Measurements from ENCODE around the genes FAM89A and GNPAT.

DNA sequence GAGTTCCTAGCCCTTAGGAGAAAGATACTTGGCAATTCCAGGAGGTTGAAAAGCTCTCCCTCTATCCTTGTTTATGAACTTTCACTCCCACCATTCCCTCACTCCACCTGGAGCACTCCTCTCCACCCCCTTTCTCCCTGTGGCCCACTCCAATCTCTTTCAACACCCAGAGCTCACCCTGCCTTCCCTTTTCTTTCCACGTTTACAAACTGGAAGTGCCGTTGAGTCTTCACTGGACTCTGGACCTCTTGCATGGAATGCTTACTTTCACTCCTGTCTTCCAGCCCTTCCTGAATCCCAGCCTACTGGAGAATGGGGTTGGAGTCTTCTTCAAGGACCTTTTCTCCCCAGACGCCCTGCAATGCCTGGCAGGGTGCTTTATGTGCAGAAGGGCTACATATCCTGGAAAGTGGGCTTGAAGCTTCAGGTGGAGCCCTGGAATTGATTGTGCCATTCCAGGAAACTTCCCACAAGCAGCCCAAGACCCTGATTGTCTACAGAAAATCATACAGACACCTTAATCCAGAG, 198.5 kb downstream of the RHOU start:
- RRBS: no CpG with 5 or more reads among the region's 3 CpGs

- RRBS: no CpG with 5 or more reads among the region's 23 CpGs
Observed at GRCh38 chr1:228937985-228939116, 203.1 kb downstream of the RHOU start.

- RRBS: no CpG with 5 or more reads among the region's 10 CpGs
Observed at GRCh38 chr1:228949601-228950101, 214.4 kb downstream of the RHOU start.

- RRBS: no CpG with 5 or more reads among the region's 11 CpGs
Observed at GRCh38 chr1:228964044-228965061, 229.1 kb downstream of the RHOU start.

- RRBS: no CpG with 5 or more reads among the region's 1 CpG
Observed at GRCh38 chr1:229131386-229132062, 139.4 kb upstream of the RAB4A start.

DNA sequence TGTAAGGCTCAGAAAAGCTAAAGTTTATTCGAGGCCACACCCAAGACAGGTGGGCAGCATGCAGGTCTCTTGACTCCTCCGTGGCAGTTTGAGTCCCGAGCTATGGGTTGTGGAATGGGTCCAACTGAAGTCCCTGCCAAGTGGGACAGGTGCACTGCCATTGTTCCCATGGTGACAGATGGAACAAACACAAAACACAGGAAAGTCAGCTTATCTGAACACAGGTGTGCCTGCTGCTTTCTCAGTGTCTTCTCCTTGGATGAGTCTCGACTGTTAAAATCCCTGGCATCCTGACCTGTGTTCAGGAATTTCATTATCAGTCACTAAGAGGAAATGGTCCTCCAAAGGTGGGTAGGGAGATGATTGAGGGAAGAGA, 99.0 kb upstream of the RAB4A start:
- RRBS: no CpG with 5 or more reads among the region's 4 CpGs

DNA sequence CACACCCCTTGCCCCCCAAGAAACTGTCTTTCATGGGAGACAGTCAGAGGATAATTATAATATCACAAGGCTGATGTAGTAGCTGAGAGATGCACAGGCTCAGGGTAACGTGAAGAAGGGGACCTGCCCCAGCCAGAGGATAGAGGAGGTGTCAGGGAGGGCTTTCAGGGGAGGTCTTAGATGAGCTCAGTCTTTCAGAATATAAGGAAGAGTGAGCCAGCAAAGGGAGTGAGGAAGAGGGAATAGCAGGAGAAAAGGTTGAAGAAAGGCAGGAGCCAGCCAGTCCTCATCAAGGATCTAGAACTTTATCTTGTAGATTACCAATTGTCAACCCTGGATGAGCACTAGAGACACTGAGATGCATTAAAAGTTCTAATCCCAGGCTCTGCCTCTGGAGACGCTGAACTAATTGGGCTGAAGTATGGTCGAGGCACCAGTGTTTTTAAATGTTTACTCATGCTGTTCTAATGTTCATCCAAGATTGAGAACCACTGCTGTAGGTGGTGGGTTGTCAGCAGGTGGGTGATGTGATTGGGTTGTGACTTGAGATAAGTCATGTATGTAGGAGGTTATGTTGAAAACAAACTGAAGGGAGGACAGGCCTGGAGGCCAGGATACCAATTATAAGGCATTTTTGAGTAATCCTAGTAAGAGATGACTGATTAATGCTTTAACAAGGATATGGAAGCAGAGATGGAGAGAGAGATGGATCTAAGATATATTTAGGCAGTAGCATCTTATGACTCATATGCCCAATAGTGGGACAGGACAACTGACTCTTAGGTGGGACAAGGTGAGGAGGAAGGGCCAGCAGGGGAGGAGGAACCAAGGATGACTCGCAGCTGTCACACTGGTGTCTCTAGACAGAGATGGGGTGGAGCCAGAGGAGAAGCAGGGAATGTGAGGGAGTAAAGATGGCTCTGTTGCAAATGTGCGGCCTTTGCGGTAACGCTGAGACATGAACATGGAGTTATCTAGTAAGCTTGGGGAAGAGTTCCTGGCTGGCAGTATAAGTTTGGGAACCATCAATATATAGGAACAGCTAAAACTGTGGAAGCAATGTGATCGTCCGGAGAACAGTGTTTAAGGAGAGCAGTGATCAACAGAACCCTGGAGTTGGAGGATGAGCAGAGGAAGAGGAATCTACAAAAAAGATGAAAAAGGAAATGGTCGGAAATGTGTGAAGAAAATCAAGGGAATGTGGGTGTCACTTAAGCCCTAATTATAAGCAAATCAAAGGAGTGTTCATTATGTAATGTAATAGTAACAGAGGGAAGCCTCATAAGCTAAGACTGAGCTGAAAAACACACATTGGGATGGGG, 29.3 kb downstream of the RAB4A start:
- RRBS: no CpG with 5 or more reads among the region's 10 CpGs

- RRBS: no CpG with 5 or more reads among the region's 8 CpGs
Observed at GRCh38 chr1:229325669-229326267, 17.1 kb downstream of the CCSAP start.

GRCh38 chr1:229406617-229407177, 27.2 kb downstream of the ACTA1 start:
- RRBS: no CpG with 5 or more reads among the region's 11 CpGs

DNA sequence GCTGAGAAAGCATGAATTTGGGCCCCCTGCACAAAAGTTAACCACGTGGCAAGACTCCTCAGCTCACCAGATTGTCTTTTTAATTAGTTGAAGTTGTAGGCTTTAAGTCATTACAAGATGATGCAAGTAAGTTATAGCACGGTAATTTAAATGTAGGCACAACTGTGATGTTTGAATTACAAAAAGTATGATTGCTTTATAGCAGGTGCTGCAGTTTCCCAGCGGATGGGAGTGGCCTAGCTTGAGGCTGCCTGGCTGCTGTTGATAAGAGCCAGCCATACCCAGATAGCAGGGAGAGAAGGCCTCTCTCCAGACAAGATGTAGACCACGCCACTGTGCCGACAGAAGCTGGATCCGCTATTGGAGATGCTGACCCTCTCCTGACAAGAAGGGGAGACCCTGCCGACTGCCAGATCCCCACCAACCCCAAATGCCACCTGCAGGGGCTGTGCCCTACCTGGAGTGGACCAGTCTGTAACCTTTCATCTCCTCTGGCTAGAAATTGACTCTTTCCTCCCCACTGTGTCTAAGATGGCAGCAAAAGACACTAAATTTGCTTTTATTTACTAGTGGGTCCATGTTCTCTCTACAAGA, 127.7 kb downstream of the URB2 start:
- RRBS: no CpG with 5 or more reads among the region's 7 CpGs

DNA sequence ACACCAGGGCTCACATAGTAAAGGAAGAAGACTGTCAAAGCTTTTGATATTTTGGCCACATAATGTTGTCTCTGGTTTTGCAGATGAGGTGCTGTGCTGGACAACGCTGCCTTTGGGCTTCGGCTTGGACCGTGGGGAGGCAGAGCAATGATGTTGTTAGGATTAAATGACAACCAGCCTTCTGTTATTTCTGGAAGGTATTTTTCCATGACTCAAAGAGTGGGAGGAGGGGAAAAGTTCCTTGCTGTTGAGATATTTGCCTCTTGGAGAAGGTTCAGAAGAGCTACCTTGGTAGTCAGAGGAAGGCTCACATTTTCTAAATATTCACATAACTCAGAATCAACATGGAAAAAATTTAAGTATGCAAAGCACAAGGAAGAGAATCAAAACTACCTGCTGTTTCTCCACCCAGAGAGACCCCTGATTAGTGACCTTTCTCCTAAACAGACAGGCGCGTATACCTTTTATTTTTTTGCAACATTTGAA, 187.2 kb upstream of the GALNT2 start:
- RRBS: no CpG with 5 or more reads among the region's 5 CpGs

DNA sequence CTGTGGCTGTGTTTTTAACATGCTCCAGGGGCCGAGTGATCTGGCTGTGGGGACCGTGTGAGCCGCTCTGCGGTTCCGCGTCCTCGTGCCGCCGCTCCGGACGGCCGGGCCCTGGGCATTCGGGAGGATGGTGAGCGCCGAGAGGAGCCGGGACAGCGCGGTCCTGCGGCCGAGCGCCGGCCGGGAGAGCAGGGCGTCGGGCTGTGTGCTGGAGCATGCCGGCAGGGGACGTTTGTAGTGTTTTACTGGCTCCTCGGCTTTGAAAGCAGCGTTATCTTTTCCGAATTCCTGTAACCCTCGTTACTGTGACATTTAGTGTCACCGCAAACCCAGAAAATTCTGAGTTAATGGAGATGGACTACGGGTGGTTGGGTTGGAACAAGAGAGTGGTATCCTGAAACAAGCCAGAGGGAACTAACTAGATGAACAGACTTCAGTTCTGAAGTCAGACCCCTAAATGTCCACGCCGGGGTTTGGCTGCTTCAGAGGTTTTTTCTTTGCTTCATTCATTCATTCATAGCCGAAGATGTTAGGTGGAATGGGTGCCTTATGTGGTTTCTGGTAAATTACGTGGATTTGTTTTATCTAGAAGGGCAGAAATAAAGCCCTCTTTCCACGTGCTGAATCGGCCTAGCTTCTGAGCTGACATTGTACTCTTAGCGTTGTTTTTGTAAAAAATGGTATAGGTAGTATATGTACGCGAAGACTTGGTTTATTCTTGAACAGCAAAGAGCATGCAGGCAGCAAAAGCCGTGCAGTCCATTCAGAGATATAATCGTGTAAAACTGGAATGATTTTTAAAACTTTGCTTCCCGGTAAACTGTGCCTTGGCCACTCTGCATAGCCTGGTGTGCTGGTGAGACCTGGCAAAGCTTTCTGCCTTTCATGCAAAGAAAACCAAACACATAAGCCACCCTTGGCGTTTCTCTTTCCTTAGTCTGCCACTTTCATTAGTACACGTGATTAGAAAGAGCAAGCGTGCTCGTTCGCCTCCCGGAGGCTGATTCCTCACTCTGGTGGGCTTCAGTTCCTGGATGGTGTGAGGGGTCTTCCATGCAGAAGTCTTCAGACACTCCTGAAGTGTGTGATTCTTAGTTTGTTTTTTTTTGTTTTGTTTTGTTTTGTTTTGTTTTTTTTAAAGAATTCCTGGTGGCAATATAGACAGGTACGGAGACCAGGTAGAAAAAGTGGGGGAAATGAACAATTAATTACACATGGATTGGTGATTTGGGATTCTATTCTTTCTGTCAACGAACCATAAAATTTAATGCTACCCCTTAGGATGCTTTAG, 1.6 kb downstream of the GALNT2 start:
- RRBS: 2% methylated on average over 17 of the region's 53 CpGs

- RRBS: no CpG with 5 or more reads among the region's 9 CpGs
Observed at GRCh38 chr1:230381999-230382755, 44.0 kb downstream of the PGBD5 start.

DNA sequence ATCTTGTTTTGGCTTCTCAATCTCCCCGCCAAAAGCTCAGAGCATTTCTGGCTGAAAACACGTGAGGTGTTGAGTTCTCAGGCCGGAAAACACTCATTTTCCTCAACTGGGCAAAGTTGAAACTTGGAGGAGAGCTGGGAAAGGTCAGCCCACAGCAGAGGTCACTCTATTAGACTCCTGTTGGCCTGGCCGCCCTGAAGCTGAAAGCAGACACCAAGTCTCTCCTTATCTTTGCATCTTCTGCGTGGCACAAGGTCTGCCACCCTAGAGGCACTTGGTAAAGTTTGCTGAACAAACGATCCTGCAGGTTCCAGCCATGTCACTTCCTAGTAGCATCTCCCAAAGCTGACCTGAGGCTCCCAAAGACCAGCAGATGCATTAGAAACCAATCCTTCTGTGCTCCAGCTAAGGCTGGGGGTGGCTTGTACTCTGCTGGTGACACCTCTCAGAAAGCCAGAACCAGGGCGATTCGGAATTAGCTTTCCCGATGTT, 10.9 kb downstream of the CAPN9 start:
- RRBS: no CpG with 5 or more reads among the region's 9 CpGs

- RRBS: no CpG with 5 or more reads among the region's 6 CpGs
Observed at GRCh38 chr1:230806828-230807511, 59.8 kb downstream of the CAPN9 start.

DNA sequence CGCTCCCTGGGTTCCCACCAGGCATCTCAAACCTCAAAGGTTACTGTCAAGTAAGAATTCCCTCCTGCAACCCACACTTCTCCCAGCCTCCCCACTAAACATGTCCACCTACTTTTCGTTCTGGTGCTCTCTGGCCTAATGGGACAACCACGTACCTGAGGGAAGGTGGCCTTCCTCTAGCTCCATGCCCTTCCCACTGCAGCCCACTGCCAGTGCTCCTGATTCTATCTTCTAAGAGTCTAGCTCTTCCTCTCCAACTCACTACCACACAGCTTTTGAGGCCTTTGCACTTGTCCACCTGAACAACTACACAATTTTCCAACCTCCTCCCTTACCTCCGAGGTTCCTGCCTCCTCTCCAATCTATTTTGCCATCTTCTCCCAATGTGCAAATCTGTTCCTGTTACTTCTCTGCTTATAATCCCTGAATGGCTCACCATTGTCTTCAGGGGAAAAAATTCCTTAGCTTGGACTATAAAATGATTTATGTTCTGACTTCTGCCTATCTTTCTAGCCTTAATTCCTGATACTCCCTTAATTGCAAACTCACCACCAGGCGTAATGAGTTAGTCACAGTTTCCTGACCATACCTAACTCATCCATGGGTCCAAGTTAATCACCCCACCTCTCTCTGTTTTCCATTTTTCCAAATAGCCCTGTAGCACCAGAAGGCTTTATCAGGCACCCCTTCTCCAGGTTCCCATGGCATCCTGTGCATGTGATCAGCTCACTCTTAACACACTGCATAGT, 53.9 kb upstream of the C1orf198 start:
- RRBS: no CpG with 5 or more reads among the region's 5 CpGs

DNA sequence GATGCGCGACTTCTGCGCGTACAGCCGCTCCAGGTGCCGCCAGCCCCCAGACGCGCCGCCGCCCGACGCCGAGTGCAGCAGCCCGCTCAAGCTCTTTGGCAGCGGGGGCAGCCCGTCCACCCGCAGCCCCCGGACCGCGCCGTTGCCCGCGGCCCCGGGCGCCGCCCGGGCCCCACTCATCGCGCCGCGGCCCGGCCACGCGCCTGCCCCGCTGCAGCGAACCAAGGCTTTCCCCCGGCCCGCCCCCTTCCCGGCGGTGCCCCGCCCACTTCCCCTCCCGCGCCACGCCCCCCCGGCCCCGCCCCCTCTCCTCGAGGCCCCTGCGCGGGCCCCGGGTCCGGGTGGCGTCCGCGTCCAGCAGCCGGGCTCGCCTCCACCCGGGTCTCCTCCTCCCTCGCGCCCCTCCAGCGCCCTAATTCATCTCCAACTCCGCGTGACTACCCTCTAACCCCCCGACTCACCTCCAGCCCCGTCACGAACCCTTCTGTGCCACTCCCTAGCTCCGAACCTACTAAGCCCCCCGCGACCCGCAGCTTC, at the start of gene FAM89A:
Gene FAM89A, minus strand, starts transcription at position 223 of the 537 bp plus-strand sequence.
- RRBS: 3% methylated on average over 18 of the region's 69 CpGs

DNA sequence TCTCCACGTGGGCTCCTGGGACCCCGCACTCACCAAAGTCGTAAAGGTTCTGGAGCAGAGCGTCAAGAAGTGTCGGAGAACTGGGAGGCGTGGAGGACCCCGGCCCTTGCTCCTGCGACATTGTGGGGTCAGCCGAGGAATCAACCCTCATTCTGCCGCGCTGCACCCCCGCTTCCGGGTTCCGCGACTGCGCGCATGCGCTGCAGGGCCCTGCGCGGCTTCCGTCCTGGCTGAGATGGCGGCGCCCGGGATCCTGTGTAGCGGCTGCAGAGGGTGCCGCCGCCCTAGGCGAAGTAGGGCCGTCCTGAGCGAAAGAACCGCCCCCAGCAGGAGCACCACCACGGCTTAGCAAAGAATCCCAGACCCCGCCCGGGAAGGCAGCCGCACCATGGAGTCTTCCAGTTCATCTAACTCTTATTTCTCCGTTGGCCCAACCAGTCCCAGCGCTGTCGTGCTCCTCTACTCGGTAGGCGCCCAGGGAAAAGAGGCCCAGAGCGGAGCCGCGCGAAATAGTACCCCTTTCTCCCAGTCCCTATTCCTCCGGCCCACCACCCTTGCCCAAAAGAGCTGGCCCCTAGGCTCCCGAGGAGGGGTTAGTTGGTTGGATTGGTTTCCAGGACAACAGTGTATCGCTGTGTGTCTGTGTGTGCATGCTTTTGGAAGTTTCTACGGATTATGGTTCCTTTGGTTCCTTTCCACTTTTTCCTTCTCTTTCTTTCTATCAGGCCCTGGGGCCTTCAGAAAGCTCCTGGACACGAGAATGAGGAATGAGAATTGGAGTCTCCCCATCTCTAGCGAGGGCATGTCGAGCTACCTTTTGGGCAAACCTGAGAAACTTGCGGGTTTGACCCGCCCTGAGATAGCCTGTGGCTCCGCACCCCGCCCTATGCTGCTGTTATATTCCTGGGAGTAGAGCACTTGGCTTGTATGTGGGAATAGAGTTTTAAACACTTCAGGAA, at the start of gene GNPAT:
Gene GNPAT, plus strand, starts transcription at position 222 of the 959 bp plus-strand sequence.
- RRBS: 2% methylated on average over 18 of the region's 55 CpGs

GRCh38 chr1:231366001-231366788, 28.1 kb downstream of the SPRTN start:
- RRBS: no CpG with 5 or more reads among the region's 6 CpGs

- RRBS: no CpG with 5 or more reads among the region's 1 CpG
Observed at GRCh38 chr1:231408091-231408563, 14.0 kb downstream of the EGLN1 start.

Data from GM19240 (cell line).